CMK (cell line): ENCODE data around the gene RBBP8NL.

- RRBS: 2% methylated on average over 26 of the region's 36 CpGs
Observed at GRCh38 chr20:62238821-62239245, 512 bp downstream of the OSBPL2 start.

DNA sequence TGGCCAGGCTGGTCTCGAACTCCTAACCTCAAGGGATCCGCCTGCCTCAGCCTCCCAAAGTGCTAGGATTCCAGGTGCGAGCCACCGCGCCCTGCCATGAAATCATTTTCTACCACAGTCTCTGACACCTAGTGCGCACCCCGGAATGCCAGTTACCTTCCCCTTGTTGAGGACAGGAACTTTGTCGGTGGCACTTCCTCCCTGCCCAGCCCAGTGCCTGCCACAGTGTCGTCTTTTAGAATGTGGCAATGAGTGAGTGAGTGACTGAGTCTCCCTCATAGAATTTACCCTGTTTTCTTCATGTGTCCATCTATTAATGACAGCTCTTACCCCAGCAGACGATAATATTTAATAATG, 1.7 kb downstream of the OSBPL2 start:
- RRBS: no CpG with 5 or more reads among the region's 10 CpGs

DNA sequence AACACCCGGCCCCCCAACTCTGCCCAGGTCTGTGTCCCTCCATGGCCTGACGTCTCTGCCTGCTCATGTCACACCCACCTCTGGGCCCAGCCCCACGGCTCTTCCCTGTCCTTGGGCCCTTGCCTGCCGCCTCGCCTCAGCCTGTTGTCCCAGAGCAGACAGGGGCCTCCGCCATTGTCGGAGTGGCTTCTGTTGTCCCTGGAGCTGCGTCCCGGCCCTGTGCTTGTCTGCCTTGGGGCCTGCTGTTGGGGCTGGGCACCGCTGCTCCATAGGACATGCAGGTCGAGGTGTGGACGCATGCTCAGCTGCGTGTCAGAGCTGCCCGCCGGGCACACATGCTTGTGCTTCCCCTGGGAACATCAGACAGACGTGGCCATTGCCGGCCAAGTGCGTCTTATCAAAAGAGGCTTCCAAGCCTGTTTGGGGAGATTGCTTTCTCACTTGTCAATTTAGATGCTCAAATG, 16.1 kb upstream of the ADRM1 start:
- RRBS: 100% methylated on average over 1 of the region's 18 CpGs

GRCh38 chr20:62289175-62289700, 13.6 kb upstream of the ADRM1 start:
- RRBS: no CpG with 5 or more reads among the region's 19 CpGs

- RRBS: 95% methylated on average over 13 of the region's 23 CpGs
Observed at GRCh38 chr20:62318575-62319216, 15.9 kb downstream of the ADRM1 start.

DNA sequence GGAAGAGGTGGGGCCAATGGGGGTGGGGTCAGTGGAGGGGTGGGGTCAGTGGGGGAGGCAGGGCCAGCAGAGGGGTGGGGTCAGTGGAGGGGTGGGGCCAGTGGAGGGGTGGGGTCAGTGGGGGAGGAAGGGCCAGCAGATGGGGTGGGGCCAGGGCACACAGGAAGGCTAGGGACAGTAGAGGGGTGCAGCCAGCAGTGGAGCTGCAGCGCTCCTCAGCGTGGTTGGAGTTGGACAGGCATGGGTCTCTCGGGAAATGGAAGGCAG, 18.8 kb downstream of the ADRM1 start:
- RRBS: no CpG with 5 or more reads among the region's 3 CpGs

- RRBS: no CpG with 5 or more reads among the region's 17 CpGs
Observed at GRCh38 chr20:62324024-62324632, 21.3 kb downstream of the ADRM1 start.

DNA sequence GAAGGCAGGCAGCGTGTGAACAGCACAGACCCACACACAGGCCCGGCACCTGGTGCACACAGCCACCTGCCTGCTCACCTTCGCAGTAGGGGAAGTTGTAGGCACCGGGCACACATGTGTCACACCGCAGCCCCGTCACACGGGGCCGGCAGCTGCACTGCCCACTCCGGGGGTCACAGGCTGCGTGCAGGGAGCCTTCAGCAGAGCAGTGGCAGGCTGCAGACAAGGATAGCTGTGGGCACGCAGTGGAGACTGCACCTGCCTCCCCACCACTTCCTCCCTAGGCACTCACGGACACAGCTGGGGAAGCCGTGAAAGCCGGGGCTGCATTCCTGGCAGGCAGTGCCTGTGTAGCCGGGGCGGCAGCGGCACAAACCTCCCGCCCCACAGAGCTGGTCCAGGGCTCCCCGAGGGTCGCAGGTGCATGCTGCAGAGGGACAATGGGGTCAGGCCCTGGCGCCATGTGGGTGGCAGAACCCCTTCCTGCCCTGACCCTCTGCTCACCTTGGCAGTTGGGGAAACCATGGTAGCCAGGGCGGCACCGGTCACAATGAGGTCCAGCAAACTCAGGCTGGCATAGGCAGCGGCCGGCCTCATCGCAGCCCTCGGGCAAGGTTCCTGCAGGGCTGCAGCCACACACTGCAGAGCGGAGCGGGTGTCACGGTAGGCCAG, 29.5 kb downstream of the LAMA5 start:
- RRBS: 97% methylated on average over 5 of the region's 30 CpGs

GRCh38 chr20:62349582-62349950, 17.5 kb downstream of the LAMA5 start:
- RRBS: no CpG with 5 or more reads among the region's 4 CpGs

DNA sequence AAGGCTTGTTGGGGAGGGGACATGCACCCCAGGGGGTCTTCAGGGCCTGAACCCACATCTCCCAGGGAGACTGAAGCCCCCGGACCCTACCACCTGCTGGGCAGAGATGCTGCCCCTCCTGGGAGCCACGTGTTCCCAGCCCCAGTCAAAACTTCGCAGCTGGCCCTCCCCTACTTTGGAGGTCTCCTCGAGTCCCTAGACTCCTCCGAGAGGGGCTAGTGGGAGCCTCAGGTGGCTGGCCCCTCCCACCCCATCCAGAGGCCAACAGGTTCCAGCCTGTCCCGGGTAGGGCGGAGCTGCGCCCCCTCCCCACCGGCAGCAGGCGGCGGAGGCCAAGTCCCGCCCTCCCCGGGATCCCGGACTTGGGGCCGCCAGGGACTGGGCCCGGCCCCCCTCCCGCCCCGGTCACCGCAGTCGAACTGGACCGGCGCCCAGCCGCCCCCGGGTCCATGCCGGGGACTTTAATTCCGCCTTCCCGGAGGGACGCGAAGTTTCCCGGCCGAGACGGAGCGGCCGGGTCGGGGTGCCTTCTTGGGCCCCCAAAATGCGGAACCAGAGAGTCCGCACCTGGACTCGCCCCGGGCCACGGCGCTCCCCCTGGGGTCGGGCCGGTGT, 723 bp downstream of the LAMA5 start:
- RRBS: 5% methylated on average over 11 of the region's 43 CpGs

GRCh38 chr20:62382328-62382966, 4.5 kb upstream of the RPS21 start:
- RRBS: no CpG with 5 or more reads among the region's 10 CpGs

DNA sequence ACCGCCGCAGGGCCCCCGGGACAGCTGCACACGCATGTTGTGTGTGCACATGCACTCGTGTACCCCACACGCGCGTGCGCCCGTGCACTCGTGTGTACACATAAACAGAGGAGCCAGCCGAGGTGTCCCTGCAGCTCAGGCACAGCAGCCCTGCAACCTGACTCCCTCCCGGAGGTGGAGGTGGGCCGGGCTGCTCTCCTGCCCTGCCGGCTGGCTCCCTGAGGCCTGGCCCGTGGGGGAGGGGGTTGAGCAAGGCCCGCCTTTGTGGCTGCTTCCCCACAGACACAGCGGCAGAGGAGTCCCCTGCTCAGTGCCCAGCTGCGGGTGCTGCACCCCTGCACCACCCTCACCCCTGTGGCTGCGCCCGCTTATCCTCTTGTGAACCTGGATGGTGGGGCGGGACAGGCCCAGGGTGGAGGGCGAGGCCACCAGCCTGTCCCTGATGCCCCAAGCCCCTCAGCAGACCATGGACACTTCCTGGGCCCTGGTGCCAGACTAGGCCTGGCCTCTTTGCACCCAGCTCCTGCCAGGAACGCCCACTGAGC, 550 bp downstream of the RBBP8NL start:
- RRBS: no CpG with 5 or more reads among the region's 24 CpGs

- RRBS: no CpG with 5 or more reads among the region's 22 CpGs
Observed at GRCh38 chr20:62427376-62428029, at the start of gene RBBP8NL. TSS of gene RBBP8NL (minus strand) at chr20:62427539.

DNA sequence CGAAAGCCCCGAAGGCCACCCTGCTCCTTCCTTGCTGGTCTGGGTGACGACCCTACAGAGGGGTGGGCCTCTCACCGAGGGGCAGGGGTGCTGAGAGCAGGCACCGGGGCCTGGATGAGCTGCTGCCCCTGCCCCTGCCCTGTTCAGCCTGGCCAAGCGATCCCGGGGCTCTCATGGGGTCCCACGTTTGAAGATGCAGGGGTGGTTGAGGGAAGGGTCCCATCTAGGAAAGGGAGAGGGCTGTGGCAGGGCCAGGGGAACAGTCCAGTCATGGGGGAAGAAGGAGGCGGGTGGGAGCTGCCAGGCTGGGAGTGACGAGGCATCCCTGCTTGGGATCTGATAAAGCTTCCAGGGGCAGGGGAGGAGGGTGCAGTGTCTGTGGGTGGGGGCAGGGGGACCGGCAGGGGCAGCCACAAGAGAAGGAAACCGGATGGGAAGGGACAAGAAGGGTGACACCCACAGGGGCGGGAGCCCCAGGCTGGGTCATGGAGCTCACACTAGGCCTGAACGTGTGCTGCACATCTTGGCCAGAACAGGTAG, 57.8 kb upstream of the GATA5 start:
- RRBS: no CpG with 5 or more reads among the region's 14 CpGs

- RRBS: no CpG with 5 or more reads among the region's 13 CpGs
Observed at GRCh38 chr20:62539606-62540083, 63.9 kb upstream of the GATA5 start.

DNA sequence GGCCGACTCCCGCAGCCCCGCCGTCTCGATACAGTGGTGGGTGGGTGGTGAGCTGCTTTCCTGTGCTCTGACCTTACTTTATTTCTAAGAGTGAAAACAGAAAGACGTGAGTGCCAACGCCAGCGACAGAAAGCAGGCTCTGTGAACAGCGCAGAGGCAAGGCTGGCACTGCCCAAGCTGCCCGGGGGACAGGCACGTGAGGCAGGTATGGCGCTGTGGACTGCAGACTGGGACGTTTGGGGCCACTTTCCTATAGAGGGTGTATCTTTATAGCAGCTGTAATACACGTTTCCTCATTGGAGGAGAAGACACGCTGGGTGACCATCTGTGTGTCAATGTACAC, 67.5 kb upstream of the SLCO4A1 start:
- RRBS: no CpG with 5 or more reads among the region's 15 CpGs

GRCh38 chr20:62602352-62602929, 39.9 kb upstream of the SLCO4A1 start:
- RRBS: no CpG with 5 or more reads among the region's 15 CpGs

GRCh38 chr20:62768400-62769017, 27.8 kb upstream of the MRGBP start:
- RRBS: 71% methylated on average over 8 of the region's 16 CpGs

- RRBS: 2% methylated on average over 24 of the region's 74 CpGs
Observed at GRCh38 chr20:62794055-62794837, 2.0 kb upstream of the MRGBP start.

DNA sequence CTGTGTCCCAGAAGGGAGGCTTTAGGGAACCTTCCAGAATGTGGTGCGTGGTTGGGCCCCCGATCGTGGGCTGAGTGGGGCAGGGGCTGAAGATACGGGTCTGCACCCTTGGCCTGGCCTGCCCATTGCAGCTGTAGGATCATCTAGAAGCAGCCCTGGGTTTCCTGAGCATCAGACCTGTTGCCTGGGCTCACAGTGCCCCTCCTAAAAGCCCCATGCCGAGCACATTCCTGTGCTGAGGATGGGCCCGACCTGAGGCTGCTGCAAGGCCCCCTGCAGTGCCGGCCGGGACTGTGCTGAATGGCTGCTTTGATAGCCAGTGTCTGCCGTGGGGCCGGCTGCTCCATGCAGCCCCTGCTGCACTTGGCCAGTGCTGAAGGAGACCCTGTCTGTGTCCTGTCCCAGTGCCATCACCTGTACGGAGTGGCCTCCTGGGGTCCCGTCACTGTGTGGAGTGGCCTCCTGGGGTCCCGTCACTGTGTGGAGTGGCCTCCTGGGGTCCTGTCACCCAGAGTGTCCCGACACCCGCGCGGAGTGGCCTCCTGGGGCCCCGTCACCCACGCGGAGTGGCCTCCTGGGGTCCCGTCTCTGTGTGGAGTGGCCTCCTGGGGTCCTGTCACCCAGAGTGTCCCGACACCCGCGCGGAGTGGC, 6.8 kb downstream of the COL9A3 start:
- RRBS: no CpG with 5 or more reads among the region's 25 CpGs